ENCODE measurements around a stretch of chr2.

- PRO-cap: no peak
- RAMPAGE, long total RNA, 4 experiments: no peak in any of the 4 experiments
Measured at GRCh38 chr2:119700792-119701455, 21.9 kb downstream of the TMEM177 start.

DNA sequence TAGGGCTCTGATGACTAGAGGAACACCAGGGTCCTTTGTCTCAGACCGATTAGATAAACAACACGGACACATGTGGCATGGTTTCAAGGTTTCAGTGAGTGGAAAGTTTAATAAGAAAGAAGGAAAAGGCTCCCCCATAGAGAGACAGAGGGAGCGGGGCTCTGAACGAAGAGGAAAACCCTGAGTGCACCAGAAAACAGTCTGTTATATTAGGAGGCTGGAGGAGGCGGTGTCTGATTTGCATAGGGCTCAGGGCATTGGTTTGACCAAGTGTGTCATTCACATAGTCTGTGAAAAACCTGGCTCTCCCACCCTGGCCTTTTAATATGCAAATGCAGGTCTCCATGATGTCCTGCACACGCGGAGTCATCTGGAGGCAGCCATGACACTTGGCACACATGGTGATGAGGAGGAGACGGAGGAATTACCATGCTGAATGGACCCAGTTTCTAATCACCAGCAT, 94.1 kb downstream of the PTPN4 start:
- PRO-cap: no peak
- RAMPAGE, long total RNA, 4 experiments: no peak in any of the 4 experiments

- PRO-cap: no peak
- RAMPAGE, long total RNA, 4 experiments: no peak in any of the 4 experiments
Measured at GRCh38 chr2:120156170-120156507, 67.1 kb downstream of the TMEM185B start.

- PRO-cap: no peak
- RAMPAGE, long total RNA, 4 experiments: no peak in any of the 4 experiments
Measured at GRCh38 chr2:120313615-120314138, 32.3 kb upstream of the INHBB start.

DNA sequence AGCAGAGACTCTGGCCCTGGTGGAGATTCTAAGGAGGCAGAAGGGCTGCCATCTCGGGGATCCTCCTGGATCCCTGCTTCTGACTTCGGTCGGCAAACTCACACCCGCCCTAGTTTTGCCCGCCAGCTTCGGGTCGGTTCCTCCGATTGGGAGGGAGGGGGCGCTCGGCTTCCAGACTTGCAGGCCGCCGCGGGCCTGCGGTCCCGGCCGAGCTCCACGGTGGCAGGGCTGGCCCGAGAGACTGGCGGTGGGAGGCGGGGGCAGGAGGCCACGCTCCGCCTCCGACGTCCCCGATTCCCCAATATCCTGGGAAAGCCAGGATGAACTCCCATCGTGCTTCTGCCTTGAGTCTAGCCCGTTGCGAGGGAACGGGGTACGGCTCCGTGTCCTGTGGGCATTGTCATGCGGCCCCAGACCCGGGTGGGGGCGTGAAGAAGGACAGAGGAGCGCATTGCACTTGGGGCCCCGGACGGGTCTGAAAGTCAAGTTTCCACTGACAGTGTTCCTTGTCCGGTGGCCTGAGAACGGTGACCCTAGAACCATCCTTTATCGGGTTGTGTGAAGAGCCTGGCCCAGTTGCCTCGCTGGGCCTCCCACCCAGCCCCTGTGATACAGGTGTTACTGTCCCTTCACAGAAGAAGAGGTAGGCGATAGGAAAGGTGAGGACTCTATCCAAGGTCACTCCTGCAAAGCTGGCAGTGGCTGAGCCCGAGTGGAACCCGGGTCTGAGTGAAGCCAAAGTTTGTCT, 2.4 kb upstream of the INHBB start:
- PRO-cap: no peak
- RAMPAGE, long total RNA, 4 experiments: start-site peak on the plus strand in 2 of 4 experiments, centred at position 362 of the sequence, 15 to 33 reads per replicate

DNA sequence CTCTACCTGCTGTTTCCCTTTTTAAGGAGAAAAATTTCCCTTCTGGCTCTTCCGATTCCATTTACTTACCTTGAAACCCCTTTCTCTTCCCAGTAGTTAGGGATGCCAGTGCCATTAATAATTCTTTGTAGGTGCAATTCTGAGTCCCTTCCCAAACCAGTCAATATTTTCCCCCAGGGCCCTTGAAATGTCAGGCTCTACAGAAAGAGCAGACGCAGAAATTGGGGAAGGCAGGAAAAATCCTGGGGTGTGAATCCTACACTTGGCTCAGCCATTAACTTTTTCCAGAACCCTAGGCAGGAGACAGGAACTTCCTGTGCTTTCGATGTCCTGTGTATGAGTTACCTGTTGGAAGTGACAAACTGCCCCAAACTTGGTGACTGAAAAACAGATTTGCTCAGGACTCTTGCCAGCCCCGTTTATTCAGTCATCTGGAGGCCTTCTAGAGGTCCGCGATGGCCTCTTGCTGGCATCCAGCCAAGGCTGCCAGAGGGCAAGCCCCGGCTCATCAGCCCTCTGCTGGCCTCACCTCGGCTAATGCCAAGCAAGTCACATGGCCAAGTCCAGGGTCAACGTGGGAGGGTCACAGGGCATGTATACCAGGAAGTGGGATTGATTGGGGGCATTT, 179.1 kb downstream of the INHBB start:
- PRO-cap: no peak
- RAMPAGE, long total RNA, 4 experiments: start-site peak on the minus strand in 1 of 4 experiments, centred at position 382 of the sequence, 7 reads per replicate

DNA sequence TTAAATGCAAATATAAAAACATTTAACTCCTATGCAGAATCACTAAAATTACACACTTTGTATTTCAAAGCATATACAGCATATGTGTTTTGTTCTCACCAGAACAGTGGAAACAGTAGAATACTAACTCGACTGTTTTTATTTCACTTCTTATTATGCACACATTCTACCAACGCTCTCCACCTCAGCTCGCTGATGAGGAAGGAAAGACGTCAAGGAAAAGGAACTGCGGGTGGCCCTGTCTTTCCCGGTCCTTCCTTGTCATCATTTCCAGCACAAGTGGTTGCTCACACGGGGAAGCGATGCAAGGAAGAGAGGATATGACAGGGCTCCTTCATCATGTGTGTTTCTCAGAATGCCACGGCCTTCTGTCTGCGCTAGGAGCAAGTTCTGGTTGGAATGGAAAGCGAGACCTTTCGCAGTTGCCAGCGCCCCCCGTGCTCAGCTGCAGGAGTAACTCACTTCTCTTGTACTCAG, 191.9 kb upstream of the GLI2 start:
- PRO-cap: no peak
- RAMPAGE, long total RNA, 4 experiments: start-site peak on the plus strand in 2 of 4 experiments, centred at positions 380 to 386 of the sequence, 23 to 38 reads per replicate

DNA sequence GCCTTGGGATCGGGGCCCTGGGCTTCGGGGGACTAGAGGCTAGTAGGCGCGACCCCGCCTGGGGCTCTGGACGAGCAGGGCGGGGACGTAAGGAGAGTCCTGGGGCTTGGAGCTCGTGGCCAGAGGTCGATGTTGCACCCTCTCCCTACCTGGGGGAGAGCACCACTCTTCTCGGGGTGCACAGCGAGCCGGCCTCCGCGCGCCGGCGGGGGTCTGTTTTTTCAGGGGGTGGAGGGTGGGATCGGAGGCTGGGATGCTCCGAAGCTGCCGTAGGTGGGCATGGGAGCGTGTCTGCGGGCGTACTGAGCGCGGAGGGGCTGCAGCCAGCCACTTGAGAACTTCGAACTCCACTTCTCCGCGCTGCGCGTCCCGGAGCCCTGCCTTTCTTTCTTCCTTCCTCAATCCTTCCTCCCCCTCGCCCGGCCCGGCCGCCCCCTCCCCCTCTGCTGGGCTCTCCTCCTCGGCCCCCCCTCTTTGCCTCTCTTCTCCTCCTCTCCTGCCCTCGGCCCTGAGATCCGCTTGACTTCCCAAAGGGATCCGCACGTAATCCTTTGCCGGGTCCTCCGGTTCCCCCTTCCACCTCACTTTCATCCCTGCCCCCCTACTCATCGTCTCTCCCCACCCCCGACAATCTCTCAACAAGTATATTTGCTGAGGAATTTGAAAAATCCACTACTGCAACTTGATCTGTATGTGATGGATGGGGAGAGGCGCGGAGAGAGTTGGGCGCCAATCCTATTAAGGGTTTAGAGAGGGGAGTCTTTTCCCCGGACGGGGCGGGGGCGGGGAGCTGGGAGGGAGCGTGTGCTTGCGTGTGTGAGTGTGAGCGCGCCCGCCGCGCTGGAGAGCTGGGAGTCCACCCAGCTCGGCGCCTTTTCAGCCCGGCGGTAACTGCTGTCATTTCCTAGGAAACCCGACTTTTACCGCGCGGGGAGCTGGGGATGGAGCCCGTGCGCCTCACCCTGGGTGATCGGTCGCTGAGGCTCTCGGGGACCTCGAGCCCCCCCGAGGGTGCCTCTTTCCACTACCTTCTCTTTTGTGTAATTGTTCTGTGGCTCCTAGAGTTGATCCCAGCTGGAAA, 1.1 kb downstream of the GLI2 start:
- PRO-cap: no peak
- RAMPAGE, long total RNA, 4 experiments: no peak in any of the 4 experiments

DNA sequence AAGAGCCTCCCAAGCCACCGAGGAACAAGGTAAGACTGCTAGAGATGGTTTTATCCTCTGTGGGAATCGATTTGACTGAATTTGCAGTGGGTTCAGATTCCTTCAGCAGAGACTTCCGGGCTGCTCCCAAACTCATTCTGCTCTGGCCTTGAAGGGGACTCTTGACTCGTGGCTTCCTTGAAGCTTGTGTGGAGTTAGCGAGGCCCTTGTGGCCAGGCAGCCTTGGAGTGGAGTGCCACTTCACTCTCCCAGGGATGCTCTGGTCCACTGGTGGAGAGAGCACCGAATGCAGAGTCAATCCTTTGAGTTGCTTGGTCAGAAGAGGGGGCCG, 3.0 kb downstream of the GLI2 start:
- PRO-cap: no peak
- RAMPAGE, long total RNA, 4 experiments: no peak in any of the 4 experiments

DNA sequence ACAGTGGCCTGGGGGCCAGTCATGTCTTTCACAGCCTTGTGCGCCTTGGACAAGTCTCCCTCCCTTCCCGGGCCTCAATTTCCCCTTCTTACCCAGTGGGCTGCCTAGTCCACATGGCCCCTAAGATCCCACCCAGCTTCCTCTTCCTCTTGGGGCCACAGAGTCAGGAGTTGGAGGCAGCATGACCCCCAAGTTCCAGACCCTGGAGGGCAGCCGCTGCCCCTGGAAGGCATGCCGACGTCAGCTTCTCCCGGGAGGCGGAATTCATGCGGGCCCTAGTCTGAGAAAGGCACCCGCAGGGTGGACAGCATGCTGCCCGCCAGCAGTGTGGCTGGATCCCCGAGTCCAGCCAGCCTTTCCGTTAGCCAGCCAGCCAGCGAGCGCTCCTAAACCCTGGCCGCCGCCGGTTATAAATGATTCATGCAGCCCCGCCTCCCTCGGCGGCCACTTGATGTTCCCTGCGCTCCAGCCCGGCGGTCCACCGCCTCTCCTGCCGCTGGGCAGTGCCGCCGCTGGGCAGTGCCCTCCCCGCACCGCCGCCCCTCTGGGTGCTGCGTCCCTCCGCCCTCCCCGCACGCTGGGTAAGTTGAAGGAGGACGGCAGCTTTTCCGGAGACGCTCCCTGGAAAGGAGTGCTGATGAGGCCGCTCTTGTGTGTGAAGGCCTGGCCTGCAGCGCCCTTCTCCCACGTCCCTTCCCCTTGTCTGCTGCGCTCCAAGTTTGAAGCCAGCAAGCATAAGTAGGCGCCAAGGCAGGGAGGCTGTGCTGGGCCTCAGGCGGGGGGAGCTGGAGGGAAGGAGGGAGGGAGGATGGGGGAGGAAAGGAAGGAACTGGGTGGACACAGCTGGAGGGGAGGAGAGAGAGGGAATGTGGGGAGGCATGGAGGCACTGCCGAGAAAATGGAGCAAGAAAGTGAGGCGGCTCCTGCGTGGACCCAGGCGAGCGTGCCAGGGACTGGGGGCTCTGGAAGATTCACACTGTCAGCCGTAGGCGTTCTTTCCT, 131.7 kb downstream of the GLI2 start:
- PRO-cap: no peak
- RAMPAGE, long total RNA, 4 experiments: start-site peak on the plus strand in 1 of 4 experiments, centred at position 455 of the sequence, 5 reads per replicate

- PRO-cap: no peak
- RAMPAGE, long total RNA, 4 experiments: no peak in any of the 4 experiments
Measured at GRCh38 chr2:121195902-121196504, 89.0 kb downstream of the TFCP2L1 start.

- PRO-cap: no peak
- RAMPAGE, long total RNA, 4 experiments: no peak in any of the 4 experiments
Measured at GRCh38 chr2:121446975-121447760, 162.2 kb upstream of the TFCP2L1 start.

- PRO-cap: no peak
- RAMPAGE, long total RNA, 4 experiments: no peak in any of the 4 experiments
Measured at GRCh38 chr2:121586647-121586966, 62.7 kb downstream of the CLASP1 start.

GRCh38 chr2:121707873-121708086, 28.9 kb downstream of the NIFK start:
- PRO-cap: no peak
- RAMPAGE, long total RNA, 4 experiments: no peak in any of the 4 experiments

GRCh38 chr2:121708171-121708391, 28.6 kb downstream of the NIFK start:
- PRO-cap: no peak
- RAMPAGE, long total RNA, 4 experiments: no peak in any of the 4 experiments

DNA sequence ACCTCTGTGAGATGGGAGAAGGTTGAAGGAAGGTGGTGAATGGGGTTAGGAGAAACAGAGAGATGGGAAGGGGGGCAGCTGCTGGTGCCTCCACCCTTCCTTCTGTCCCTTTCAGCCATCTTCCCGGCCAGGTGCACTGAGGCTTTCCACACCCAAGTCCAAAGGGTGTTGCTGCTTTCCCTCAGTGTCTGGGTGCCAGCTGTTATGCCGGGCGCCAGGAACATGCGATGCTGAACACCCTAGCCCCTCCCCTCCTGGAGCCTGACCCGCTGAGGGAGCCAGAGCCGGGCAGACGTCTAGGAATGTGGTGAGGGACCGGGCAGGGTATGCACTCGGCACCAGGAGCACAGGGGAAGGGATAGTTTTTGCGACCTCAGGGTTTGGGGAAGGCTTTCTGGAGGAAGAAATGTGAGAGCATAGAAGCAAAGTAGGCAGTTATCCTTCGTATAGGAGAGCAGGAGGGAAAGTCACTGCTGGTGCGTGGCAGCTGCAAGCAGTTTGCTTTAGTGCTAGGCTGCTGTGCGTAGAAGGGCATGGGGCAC, 147.6 kb downstream of the TSN start:
- PRO-cap: no peak
- RAMPAGE, long total RNA, 4 experiments: no peak in any of the 4 experiments

DNA sequence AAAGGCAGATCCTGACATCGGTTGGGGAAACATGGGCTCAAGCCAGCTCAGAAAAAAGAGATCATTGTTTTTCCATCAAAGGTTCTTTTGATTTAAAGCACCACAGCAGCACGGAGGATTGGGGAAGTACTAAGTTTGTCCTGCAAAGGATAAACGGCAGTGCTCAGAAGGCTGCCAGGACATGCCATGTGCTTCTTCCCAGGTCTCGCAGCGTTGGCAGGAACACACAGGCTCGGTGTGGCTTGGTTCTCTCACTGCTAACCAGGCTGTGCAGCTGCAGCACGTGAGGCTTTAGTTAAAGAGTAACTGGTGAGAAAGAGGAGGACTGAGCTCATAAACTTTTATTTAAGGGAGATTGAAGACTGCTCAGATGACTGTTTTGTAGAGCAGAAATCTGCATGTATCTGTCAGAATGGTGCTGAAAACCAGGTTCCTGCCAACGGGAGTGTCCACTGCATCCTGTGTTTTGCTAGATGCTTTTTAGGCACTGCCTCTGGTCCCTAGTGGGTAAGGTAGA, 264.3 kb downstream of the TSN start:
- PRO-cap: no peak
- RAMPAGE, long total RNA, 4 experiments: no peak in any of the 4 experiments

DNA sequence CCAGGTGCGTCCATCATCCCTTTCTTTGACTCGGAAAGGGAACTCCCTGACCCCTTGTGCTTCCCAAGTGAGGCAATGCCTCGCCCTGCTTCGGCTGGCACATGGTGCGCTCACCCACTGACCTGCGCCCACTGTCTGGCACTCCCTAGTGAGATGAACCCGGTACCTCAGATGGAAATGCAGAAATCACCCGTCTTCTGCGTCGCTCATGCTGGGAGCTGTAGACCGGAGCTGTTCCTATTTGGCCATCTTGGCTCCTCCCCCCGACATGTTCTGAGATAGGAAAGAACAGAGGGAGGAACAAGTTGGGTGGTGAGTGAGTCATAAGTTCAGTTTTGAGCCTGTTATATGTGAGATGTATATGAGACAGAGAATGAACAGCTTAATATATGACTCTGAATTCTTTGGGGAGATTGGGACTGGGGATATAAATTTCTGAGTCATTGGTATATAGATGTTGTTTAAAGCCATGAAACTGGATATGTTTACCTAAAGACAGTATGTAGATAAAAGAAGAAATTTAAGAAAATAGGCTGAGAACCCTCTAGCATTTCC, 596.7 kb downstream of the TSN start:
- PRO-cap: no peak
- RAMPAGE, long total RNA, 4 experiments: no peak in any of the 4 experiments

GRCh38 chr2:126446203-126446689, 209.7 kb upstream of the GYPC start:
- PRO-cap: no peak
- RAMPAGE, long total RNA, 4 experiments: no peak in any of the 4 experiments

- PRO-cap: no peak
- RAMPAGE, long total RNA, 4 experiments: no peak in any of the 4 experiments
Measured at GRCh38 chr2:126534472-126535006, 121.4 kb upstream of the GYPC start.